Metastatic Pancreatic Carcinoma in the Ovary (tissue), 1 donor: ENCODE data around the gene FAM177A1.

GRCh38 chr14:32507441-32508071 lies 178.5 kb downstream of the AKAP6 start:
- PRO-cap, result no peak

DNA sequence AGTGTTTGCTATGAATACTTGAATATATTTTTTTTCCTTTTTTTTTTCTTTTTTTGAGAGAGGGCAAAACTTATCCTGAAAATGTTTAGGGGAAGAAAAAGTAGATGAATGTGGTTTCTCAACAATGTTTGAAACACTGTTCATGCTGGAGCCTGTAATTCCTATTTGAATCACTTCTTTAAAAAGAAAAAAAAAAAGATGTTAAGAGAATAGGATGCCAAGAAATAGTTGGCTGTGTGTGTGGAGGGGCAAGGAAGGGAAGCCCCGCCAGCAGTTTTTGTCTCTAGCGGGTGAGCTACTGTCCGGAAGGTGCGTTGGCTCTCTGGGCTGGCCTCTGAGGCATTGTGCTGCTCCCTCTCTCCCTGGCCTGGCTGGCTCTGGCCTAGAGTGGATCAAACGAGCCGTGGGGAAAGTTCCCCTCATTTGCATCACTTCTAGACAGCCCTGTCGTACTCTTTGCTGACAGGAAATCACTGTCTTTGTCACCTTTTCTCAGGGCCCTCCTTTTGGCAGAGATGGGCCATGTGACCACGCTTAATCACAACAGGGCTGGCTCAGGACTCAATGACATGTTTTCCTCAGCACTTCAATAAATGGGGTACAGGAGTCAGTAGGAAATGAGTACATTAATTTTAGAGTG lies 236.2 kb upstream of the NPAS3 start:
- PRO-cap, result bidirectional peak, plus-strand start at position 543 of the sequence, minus-strand start at position 379 of the sequence

- PRO-cap, result no peak
These were observed 339.5 kb downstream of the EGLN3 start for GRCh38 chr14:33611392-33611846.

- PRO-cap, result no peak
These were observed 185.6 kb downstream of the EGLN3 start for GRCh38 chr14:33765312-33765659.

DNA sequence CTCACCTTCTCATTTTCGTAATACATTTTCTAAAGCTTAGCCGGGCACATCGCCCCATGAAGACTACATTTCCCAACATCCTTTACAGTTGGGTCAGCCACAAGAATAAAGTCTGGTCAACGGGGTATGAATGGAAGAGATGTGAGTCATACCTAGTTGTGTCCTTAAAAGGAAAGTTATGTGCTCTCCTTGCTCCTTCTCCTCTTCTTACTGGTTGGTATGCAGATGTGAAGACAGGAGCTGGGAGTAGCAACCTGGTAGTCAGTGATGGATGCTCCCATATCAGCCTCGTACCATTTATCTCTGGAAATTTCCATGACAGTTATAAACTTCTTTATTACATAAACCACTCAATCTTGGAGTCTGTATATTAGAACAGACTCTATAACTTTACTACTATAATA lies 36.0 kb upstream of the EGLN3 start:
- PRO-cap, result no peak

DNA sequence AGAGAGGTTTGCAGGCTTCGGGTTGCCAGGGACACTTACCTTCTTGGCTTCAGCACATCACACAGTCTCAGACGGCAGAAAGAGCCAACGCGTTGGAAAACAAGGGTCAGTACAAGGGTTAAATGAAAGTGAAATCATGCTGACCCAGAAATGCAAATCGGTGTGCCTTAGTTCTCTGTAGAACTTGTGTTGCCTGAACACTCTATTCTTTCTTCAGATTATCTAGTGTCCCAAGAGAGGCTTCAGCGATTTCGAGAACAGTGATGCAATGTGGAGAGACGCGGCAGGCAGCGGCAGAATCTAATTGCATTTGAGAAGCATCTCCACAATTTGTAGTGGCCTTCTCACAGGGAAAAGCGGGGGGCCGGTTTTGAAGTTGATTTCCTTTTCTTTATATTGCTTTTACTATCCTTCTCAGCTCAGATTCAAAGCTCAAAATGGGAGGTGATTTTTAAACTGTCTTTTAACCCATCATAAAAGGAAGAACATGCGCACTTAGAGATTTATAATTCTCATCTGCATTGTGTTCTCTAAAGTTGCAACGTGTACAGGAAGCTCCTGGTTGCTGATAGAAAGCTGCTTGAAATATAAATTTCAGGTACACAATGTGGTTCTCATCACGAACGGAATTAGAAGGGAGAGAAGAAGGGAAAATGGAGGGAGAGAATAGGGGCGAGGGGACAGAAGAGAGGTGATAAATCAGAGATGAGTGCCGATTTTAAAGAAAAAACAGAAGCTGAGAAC lies 67.9 kb upstream of the EGLN3 start:
- PRO-cap, result unidirectional peak, plus-strand start at position 533 of the sequence

- PRO-cap, result no peak
These were observed 129.8 kb downstream of the SPTSSA start for GRCh38 chr14:34332203-34332598.

GRCh38 chr14:34363631-34364265 lies 98.3 kb downstream of the SPTSSA start:
- PRO-cap, result no peak

GRCh38 chr14:34546166-34546590 lies 6.7 kb upstream of the EAPP start:
- PRO-cap, result no peak

DNA sequence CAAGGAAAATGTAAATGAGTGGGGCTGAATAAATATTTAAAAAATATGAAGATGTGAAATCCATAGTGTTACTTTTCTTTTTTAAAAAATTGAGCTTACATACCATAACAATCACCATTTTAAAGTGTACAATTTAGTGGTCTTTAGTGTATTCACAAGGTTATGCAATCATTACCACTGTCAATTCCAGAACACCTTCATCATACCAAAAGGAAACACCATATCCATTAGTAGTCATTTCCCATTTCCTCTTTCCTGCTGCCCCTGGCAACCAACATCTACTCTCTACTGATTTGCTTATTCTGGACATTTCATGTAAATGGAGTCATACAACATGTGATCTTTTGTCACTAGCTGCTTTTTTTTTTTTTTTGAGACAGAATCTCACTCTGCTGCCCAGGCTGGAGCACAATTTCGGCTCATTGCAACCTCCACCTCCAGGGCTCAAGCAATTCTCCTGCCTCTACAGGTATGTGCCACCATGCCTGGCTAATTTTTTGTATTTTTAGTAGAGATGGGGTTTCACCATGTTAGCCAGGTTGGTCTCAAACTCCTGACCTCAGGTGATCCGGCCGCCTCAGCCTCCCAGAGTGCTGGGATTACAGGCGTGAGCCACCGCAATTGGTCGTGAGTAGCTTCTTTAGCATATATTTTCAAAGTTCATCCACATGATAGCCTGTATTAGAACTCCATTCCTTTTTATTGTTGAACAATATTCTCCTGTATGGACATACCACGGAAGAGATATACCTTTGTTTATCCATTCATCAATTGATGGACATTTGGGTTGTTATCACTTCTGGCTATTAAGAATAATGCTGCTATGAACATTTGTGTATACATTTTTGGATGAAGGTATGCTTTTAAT lies 67.0 kb upstream of the CFL2 start:
- PRO-cap, result no peak

GRCh38 chr14:35045983-35046827 lies at the start of gene FAM177A1:
Gene FAM177A1 (plus strand): TSS chr14:35046272.
- PRO-cap, result bidirectional peak, plus-strand start at chr14:35046279, minus-strand start at chr14:35046091; unidirectional peak, plus-strand start at chr14:35046547; unidirectional peak, plus-strand start at chr14:35046644

DNA sequence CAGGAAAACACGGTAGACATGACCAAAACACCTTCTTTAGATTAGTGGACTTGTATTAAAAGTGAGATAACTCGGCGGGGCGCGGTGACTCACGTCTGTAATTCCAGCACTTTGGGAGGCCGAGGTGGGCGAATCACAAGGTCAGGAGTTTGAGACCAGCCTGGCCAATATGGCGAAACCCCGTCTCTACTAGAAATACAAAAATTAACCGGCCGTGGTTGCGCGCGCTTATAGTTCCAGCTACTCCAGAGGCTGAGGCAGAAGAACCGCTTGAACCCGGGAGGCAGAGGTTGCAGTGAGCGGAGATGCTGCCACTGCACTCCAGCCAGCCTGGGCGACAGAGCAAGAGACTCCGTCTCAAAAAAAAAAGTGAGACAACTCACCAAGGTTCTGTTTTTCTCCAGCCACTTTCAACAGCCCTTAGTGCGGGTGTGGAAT lies 747 bp downstream of the PPP2R3C start:
- PRO-cap, result no peak

GRCh38 chr14:35278495-35278891 lies 13.7 kb upstream of the PSMA6 start:
- PRO-cap, result no peak

- PRO-cap, result no peak
These were observed 40.1 kb downstream of the PSMA6 start for GRCh38 chr14:35332156-35332714.

GRCh38 chr14:35400815-35401156 lies 3.8 kb downstream of the NFKBIA start:
- PRO-cap, result no peak

DNA sequence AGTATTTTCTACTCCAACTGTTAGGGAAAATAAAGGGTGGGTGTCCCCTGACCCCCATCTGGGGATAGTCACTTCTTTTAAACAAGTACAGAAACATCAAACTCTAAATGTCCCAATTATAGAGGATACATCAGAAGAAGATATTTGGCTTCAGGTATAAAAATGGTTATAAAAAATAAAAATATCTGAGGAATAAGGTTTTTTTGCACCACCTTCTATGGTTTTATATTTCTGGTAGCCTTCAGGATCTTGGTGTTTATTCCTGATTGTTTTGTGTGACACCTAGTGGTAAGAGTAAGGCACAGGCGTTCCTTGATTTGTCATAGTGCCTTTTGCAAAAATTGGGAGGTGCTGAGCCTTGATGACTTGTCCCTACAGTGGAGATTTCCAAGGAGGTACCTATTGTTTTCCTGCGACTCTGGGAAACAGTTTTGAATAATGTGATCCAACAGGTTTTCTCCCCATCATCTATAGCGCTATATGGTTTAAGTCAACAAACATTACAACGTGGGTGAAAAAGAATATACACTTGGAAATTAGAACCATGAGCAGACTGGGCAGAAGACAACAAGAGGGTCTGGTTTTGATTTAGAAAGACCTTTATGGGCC lies 2.4 kb upstream of the NFKBIA start:
- PRO-cap, result no peak

DNA sequence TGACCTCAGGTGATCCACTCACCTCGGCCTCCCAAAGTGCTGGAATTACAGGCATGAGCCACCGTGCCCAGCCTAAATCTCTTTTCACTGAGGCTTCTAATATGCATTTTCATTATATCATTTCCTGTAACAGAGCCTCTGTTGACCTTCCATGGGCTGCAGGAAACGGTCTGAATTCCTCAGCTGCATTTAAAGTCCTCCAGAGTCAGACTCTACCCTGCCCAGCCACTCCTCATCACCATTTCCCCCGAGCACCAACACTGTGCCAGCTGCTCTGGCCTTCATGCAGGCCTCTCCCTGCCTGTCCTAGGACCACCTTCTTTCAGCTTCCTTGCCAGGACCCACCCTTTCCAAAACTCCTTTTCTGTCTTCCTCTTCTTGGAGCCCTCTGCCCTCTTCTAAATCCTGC lies 9.8 kb upstream of the NFKBIA start:
- PRO-cap, result no peak

- PRO-cap, result no peak
These were observed 69.4 kb downstream of the RALGAPA1 start for GRCh38 chr14:35739521-35740175.

- PRO-cap, result no peak
These were observed 243.0 kb downstream of the BRMS1L start for GRCh38 chr14:36069200-36069490.

- PRO-cap, result no peak
These were observed 243.3 kb downstream of the BRMS1L start for GRCh38 chr14:36069491-36069688.